Occipital lobe (tissue), 2 donors: ENCODE measurements around the gene KDELR3.

DNA sequence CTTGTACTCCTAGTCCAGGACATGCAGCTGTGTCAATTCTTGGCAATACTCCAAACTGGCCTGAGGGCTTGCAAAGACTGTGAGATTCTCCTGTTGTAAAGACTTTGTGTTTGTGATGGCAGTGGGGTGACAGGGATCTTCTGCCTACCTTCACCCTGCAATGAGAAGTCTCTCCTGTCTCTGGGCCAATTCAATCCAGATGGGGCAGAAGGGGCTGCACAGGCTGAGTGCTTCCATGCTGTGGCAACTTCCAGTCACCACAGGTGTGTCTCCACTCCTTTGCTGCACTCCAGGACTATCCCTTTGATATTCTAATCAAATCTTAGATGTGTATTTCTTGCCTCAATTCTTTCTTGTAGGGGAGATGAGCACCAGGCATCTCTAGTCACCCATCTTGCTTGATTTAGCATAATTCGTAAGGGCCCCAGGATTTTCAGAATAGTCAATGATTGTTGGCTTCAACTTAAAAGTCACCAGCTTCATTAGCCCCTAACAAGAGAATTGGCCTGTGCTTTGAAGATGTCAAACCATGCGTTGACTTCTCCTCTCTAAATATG, 58.2 kb upstream of the CSNK1E start:
- RAMPAGE, long total RNA: no peak

GRCh38 chr22:38422918-38423571, 32.0 kb downstream of the KCNJ4 start:
- RAMPAGE, long total RNA: no peak

DNA sequence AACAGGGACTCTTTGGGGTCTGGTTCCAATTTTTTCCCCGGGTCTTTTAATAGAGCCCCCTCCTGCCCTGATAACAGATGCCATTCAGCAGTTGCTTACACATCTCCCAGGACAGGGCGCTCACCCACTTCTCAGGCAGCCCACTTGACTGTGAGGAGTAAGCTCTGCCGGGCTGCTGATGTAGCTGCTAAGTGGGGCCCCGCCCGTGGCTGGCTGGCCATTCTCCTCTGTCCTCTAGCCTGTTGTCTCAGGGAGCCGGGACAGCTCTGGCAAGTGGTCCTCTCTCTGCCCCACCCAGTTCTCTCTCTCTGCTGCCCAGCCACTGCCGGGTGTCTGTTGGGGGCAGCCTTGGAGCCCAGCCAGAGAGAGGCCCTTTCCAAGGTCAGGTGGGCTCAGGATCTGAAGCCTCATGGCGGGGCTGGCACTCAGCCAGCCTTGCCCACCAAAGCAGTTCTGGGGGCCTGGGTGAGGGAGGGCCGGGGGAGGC, 9.0 kb downstream of the KCNJ4 start:
- RAMPAGE, long total RNA: no peak

- RAMPAGE, long total RNA: no peak
Observed at GRCh38 chr22:38455325-38456430, 679 bp upstream of the KCNJ4 start.

DNA sequence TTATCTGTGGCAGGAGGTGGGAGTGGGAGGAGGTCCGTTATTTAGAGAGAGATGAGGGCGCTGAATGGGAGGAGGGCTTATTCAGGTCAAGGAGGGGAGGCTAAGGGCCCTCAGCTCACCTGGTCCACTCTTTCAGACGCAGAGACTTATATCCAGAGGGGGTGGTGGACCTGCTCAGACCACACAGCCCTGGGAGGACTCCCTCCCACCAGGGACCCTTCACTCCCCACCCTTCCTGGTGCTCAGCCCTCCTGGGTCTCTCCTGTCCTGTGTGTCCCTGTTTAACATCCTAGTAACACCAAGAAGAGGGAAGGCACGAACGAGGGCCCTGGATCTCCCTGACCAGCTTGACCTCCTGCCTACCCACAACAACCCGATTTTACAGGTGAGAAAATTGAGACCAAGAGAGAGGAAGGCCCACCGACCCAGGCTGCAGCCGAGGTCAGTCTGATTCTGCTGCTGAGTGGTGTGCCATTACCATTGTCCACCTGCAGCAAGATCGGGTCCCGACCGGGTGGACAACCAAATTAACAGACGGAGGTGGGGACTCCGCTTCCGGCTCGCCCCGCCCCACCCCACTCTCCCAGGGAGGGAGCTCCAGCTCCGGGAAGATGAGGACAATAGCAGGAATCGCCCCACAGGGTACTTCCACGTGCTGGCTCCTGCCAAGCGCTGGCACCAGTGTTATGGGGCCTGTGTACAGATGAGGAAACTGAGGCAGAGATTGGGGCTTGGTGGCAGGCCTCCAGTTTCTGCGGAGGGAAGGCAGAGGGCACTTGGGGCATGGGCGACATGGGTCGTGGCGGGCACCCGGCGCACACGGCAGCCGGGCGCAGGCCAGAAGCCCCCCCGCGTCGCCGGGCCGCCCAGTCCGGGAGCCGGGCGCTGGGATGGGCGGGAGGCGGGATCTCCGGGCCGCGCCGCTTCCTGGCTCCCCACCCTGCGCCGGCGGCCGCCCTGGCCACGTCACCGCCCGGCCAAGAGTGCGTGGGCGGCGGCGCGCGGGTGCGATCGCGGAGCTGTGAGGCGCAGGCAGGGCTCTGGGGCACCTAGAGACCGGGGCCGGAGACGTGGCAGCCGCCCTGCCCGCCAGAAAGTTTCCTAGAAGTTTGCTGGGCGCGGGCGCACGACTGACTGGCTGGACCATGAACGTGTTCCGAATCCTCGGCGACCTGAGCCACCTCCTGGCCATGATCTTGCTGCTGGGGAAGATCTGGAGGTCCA, at the start of gene KDELR3:
TSS of gene KDELR3 (plus strand) at position 1,008 of the 1,224 bp plus-strand sequence.
- RAMPAGE, long total RNA: start-site peak on the plus strand centred at position 996 of the sequence, 97 bp wide, 10 and 11 reads in 2 replicates

DNA sequence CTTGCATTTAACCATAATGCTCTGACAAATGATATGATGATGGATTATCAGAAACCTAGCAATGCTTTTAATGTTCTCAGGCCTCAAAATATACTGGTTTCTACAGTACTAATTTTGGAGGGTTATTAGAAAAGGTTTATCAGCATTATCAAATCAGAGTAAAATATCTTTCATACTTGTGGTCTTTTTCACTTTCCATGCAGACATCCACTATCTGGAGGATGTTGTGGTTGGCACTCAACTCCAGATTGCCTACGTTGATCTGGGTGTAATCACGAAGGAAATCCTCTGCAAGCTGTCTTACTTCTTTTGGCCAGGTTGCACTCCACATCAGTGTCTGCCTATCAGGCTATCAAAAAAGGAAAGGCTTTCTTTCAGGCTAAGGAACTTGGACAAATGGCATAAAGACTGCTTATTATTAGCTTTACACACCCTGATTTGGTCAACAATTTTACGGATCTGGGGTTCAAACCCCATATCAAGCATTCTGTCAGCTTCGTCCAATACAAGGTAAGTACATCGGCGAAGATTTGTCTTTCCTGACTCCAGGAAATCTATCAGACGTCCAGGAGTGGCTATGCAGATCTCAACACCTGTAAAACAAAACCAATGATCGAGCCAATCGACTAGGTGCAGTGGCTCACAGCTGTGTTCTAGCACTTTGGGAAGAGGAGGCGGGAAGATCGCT, 11.5 kb downstream of the DDX17 start:
- RAMPAGE, long total RNA: no peak

DNA sequence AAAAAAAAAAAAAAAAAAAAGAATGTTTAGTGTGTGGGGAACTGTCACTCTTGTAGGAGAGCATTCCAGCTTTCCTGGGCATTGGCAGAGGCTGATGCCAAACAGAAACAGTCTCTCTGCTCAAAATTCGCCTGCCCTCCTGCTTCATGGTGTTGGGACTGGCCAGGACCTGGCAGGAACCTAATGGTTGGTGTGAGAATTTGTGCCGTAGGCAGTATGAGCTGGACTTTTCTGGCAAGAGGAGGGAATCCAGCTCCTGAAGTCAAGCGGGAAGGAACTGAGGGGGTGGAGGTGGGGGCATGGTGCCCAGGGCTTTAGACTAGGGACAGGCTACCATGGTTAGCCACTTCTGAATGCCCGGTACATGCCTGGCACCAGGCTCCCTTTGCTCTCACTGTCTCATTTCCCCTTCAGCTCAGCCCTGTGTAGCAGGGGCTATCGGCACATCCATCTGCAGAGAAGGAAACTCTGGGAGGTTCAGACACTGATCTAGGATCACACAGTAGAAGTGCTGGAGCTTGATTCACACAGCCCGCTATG, 6.8 kb upstream of the TOMM22 start:
- RAMPAGE, long total RNA: no peak

DNA sequence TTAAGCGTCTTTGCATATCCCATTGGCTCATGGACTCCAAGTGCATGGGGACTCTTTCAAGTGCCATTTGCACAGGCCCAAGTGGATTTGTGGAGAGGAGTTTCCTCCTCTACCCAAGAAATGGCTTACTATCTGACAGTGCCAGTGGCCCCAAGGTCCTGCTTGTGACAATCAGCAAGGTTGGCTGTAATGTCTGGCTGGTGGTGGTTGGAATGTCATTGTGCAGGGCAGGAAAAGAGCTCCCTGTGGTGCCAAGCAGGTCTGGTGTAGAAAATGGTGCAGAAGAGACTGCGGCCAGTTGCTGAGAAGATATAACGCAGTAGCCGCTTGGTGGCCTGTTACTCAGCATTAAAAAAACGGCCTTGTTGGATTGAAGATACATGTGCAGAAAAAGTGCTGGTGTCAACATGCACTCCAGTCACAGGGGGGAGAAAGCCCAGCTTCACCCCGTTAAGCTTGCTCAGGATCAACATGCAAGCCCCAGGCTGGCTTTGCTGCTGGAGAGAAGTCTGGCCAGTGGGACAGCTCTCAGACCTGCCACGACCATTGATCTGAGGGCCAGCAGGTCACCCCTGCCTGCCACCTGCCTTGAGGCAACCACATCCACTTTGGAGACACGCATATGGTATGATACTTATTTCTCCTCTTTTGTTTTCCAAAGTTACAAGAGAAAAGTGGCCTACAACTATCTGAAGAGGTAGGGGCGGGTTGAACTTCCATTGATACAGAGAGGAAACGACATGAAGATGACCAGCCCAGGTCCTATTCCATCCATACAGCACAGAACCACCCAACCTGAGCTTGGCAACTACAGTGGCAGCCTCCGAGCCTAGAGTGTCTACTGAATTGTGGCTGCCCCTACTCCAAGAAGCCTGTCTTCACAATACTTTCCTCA, 4.4 kb downstream of the TOMM22 start:
- RAMPAGE, long total RNA: no peak

- RAMPAGE, long total RNA: no peak
Observed at GRCh38 chr22:38724993-38725867, 19.5 kb downstream of the GTPBP1 start.

DNA sequence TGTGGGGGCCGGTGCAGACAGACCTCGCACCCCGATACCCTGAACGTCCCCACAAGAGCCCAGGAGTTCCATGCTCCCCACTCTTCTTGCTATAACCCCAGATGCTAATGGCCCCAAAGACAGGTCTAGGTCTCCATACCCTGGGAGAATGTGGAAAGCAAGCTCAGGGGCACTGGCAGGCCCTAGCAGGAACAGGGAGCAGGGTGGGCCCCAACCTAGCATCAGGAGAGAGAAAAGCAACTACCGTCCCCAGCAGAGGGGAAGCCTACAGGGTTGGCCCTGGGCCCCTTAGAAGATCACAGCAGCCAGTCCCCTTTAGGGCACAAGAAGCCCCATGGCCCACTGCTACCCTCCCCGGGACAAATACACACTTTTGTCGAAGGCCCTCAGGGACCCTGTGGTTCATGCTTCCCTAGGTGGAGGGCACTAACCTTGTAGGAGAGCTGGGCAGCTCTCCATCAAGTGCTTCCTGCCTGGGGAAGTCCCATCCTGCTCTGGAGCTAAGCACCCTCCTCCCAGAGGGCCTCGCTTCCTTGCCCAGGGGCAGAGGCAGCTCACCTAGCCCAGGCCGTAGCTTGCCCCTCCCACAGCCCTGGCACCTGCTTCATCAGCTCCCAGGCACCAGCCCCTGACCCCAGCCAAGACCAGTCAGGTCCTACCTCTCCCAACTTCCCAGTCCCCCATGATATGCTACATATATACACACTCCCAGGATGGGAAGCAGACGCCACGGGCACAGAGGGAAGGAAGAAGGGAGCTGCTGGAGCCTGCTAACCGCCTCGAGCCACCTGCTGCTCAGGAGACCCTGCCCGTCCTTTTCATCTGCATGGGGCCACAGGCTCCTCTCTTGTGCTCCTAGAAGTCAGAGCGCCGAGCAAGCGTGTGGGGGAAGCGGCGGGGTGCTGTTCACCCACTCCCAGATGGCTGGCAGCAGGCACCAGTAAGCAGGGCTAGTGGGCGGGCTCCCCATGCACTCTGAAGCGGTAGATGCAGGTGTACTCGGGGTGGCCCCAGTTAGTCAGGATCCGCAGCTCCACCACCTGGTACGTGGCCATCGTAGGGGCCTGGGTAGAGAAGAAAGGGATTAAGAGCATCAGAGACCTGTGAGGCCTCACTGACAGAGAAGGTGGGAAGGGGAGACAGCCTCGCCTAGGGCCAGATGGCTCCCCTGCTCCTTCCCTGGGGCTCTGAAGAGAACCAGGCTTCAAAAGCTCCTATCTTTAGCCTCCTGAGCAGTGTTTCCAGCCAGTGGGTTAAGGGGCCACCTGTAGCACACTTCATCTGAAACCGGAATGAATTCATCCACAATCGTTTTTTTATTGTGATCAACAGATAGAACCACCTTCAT, 20.0 kb downstream of the SUN2 start:
- RAMPAGE, long total RNA: no peak

GRCh38 chr22:38737104-38737847, 18.5 kb downstream of the SUN2 start:
- RAMPAGE, long total RNA: no peak

- RAMPAGE, long total RNA: no peak
Observed at GRCh38 chr22:38758582-38759056, 2.8 kb upstream of the SUN2 start.

- RAMPAGE, long total RNA: no peak
Observed at GRCh38 chr22:38872562-38873261, 696 bp upstream of the CBX6 start.

DNA sequence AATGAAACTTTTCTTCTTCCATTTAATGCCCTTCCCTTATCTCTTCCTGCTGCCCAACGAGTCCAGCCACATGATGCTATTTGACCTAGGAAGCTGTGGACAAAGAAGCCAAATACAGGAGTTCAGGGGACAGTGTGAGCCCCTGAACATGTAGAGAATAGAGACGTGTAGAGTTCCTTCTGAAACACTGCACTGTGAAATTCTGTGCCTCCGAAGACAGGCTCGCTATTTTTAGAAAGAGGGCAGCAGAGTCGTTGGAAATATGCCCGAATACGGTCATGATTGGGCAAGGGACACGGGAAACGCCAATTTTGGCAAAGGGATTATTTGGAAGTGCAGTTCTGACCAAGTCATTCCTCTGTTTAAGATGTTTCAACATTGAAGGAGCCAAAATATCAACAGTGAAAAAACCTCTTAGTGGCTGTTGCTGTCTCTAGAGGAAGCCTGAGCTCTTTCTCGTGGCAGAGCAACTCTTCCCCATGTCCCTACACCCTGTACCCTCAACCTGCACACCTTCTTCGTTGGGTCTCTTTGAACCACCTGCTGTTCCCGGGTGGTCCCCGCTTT, 9.4 kb upstream of the CBX6 start:
- RAMPAGE, long total RNA: no peak

DNA sequence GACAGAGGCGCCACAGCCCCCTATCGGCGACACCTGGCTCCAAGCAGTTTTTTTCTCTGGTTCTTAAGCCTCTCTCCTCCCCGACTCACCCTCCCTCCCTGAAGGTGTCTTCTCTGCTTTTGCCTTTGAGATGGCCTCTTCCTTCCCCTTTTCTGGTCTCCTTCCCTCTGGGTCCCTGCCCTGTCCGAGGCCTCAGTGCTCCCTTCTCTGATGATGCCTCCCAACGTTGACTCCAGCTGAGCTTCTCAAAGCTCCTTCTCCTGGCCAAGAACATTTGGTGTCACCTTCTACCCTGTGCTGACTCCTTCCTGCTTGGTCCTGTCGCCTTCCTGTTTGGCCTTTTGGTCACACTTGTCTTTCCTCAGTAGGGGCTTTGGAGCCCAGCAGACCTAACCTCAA, 14.1 kb upstream of the APOBEC3A start:
- RAMPAGE, long total RNA: no peak

DNA sequence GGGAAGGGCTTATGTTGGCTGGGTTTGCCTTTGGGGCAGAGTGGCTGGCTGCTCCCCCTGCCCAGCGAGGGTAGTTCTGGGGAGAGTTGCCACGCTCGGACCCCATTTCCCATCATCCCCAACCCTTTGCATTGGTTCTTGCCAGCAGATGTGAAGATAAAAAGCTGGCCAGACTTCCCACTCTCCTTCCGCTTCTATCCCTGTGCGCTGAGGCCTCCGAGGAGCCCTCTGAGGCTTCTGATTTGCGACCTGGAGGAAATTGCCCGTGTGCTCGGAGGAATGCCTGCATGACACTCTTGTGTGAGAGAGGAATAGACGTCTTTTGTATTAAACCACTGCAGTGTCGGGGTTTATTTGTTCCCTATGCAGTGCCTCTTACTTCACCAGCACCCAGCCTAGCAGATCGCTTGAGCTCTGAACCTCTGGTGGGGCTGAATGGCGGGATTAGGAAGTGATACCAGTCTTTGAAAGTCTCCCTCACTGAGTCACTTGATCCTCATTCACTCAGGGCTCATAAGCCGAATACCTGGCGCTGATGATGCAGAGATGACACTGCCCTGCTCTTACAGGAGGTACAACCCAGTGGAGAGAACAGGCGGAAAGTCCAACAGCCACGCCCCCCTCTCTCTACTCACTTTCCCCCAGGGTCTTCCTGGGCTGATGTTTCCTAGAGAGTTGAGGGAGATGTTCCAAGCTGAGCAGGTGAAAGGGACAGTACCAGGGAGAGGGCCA, 10.3 kb upstream of the APOBEC3A start:
- RAMPAGE, long total RNA: no peak

DNA sequence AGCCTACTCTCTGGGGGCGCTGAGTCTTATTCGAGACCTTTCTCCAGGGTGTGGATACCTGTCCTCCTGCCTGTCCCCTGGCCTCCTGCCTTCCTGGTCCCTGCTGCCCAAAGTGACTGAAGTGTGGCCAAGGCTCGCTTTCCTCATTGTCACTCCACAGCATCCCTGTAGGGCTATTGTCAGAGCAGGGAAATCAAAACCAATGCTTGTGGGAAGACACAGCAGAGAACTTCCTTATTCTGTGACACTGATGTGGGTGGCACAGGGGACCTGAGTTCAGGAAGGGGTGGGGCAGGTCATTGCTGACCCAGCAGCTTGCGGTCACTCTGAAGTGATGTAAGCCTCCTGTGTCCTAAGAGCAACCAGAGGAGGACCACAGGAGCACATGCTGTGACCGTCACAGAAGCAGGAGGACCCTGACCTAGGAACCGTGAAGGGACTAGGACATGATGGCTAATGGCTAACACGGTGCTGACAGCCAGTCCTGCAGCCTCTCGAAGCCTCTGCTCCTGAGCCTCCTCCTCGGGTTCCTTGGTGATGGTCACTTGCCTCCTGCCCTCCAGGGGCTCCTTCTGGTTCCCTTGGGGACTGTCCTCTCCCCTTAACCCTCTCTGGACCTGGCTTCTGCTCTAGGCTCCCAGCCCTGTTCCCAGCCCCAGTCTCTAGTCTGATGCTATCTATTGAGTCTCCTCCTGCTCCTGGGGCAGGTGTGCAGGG, 10.4 kb downstream of the APOBEC3A start:
- RAMPAGE, long total RNA: no peak

- RAMPAGE, long total RNA: no peak
Observed at GRCh38 chr22:39099474-39099923, 2.5 kb downstream of the APOBEC3H start.

DNA sequence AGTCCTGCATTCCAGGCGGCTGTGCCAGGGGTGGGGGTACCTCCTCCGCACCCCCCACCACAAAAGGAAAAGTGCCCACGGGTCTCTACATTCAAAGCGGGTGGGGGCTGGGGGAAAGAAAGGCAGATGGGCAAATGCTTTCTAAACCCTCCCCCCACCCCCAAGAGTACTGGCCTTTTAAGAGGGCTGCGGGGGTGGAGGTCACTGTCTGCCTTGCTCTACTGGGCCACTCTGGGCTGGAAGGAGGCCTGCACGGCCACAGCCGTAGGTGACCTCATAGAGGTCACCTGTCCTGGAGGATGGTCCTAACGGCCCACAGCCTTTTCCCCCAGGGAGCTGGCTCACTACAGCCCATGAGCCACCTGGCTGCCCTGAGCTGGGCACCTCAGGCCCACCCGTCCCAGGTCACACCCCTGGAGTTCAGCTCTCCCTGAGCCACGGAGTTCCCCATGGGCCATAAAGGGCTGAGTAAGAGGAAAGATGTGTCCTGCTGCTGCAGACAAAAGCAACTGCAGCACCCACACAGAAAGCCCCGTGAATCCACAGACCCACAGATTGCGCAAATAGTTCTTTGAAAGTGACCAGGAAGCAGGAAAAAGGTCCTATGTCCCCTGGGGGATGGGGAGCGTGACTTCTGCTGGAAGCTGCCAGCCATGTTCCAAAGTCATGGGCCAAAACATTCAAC, 21.2 kb downstream of the CBX7 start:
- RAMPAGE, long total RNA: no peak

DNA sequence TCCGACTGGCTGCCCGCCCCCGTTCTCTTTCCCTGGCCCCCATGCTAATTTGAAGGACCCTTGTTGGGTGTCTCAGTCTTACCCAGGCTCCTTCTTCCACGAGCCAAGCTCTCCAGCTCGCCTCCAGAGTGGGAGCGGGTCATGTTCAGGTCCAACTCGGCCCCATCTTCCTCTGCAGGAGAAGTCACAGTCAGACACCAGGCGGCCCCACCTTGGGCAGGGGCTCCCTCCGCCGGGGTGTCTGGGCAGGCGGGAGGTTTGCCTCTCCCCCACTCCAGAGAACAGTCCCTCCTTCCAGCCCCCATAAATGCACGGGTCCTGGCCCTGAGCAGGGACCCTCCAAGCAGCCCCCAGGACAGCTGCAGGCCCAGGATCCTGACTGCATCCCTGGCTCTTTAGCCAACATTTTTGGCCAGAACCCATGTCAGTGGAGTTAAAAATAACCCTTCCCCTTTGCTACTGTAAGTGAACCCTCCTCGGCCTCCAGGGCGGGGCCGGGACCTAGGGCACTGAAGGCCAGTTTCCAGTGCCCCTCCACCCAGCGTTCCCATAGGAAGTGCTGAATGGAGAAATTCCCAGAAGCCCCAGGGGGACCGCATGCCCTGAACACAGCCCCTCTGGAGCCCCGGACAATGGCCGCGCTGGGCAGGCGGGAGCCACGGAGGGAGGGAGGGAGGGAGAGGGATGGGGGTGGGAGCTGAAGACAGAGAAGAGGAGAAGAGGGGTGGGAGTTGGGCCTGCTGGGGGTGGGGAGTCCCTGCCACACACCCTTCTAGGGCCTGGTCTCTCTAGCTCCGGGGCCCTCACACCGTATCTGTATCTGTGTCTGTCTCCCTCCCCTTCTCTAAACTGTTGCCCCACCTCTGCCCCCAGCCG, 11.2 kb downstream of the PDGFB start:
- RAMPAGE, long total RNA: no peak